ENCODE measurements around the gene NTRK3.

DNA sequence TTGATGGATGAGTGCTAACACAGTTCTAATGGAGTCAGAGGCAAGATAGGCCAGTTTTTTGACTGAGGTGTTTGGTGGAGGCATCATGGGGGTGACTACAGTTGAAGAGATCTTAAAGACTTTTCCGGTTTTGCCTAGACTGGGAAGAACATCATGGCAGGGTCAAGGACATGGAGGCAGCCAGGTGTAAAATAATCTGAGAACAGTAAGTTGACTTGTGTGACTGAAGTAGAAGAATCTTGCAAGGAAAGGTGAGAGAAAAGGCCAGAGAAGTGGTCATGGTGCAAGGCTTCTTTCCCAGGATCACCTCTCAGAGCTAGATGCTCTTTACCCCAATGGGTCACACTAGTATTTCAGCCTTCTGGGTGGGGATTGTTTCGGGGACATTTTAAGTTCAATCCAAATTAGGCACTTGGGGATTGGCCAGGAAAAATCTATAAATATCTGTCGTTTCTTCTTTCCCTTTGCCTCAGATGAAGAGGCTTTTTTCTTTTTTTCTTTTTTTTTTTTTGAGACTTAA, 188.1 kb downstream of the KLHL25 start:
- PRO-cap: no peak

GRCh38 chr15:85619907-85620655, 174.6 kb downstream of the KLHL25 start:
- PRO-cap: no peak

DNA sequence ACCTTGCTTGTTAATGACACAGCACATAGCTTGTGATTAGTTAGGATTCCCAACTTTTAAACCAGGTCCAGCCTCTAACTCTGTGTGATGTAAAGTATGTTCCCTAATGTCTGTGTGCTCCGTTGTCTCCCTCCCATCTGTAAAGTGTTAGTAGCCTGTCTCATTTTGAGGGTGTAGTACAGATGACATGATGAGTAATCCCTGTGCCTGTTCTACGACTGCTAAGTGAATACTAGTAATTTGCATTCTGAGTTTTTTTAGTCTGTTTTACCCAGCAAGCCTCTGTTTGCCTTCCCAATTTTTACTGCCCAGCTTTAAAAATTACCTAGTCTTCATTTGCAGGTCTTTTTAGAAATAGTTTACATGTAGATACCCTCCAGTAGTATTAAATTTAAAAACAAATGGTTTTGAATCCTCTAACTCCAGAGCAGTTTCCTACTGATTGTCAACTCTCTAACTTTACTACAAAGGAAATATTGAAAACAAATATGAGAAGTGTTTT, 154.6 kb downstream of the KLHL25 start:
- PRO-cap: no peak

GRCh38 chr15:85706650-85707535, 87.8 kb downstream of the KLHL25 start:
- PRO-cap: no peak

GRCh38 chr15:85721785-85722435, 72.8 kb downstream of the KLHL25 start:
- PRO-cap: no peak

GRCh38 chr15:85722436-85723451, 72.0 kb downstream of the KLHL25 start:
- PRO-cap: no peak

DNA sequence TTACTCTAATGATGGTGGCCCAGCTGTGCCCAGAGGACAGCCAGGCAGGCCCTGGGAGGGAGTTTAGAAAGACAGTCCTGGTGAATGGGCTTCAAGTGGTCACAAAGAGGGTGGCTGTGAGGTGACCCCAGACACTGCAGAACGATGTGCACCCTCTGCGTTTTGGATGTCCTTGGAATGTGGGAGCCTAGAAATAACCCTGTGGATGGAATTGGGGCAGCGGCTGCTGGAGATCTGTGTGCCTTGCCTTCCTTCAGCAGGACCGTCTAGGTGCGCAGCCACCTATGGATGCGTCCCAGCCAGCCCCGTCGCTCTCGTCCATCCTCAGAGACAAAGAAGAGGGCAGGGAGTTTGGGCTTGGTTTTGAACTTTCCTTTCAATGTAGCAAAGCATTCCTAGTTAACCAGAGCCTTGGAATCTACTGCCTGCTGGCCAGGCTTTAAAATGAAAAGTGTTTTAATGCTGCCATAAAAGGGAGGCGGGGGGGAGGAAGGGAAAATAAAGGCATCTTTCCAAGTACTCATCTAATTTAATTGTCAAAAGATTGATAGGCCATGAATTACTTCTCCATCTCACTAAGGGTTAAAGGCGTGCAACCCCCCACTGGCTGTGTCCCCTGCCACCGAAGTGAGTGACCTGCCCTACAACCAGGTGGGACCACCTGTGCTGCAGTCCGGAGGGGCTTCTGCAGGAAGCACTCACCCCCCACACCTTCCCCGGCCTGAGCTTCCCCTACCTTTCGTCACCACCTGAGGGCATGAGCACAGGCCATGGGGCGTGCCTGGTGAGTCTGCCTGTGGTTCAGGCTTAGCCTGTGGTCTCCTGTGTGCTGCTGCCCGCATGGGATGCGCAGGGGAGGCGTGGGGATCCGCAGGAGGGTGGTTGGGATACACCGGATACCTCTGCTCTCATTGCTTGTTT, 46.3 kb downstream of the KLHL25 start:
- PRO-cap: unidirectional peak, plus-strand start at position 200 of the sequence; unidirectional peak, plus-strand start at position 405 of the sequence; unidirectional peak, plus-strand start at position 477 of the sequence

- PRO-cap: no peak
These were observed 43.9 kb downstream of the KLHL25 start for GRCh38 chr15:85750829-85751270.

DNA sequence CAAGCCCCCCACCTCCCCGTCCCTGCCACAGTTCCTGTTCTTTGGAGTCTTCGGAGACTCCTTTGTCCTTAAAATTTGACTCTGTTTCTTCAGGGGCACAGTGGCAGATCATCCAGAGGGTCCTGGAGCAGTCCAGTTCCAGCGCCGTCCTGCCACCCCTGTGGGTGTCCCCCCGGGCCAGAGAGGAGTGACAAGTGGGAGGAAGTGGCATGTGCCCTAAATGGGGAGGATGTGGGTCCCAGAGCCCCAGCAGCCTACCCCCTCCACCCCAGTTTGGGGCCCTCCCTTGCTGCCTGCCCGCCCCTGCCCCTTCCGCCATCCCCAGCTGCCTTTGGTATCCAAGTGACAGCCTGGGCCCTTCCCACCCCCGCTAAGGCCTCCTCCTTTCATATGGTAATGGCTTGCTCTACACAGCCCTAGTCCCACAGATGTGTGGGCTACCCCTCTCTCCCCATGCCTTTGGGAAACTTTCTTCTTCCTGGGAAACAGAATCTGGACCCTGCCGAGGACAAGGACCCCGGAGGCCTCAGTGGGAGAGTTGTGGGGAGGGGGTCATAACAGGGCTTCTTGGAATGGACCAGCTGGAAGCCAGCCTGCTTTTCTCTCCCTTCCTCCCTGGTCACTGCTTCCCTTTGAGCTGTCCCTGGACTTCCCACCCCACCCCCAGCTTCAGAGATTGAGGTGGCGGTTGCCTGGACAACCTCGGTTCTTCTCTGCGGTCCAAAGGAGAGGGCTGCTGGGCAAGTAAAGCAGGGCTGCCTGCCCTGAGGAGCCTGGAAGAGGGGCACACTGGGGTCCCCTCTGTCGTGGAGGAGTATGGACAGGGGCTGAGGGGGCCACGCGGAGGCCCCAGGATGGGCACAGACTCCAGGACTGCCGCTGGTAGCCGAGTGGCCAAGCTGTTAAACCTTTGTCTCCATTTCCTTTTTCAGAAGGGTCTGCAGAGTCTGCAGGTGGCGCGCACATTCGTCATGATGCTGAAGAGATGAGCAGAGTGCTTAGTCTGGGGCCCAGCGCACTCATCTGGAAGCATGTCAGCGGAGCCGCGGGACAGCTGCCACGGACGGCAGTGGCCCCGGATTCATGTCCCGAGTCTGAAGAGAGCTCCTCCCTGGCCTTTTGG, 43.1 kb downstream of the KLHL25 start:
- PRO-cap: unidirectional peak, plus-strand start at position 675 of the sequence; unidirectional peak, plus-strand start at position 765 of the sequence; unidirectional peak, plus-strand start at position 946 of the sequence

GRCh38 chr15:85765678-85766582, 28.8 kb downstream of the KLHL25 start:
- PRO-cap: no peak

DNA sequence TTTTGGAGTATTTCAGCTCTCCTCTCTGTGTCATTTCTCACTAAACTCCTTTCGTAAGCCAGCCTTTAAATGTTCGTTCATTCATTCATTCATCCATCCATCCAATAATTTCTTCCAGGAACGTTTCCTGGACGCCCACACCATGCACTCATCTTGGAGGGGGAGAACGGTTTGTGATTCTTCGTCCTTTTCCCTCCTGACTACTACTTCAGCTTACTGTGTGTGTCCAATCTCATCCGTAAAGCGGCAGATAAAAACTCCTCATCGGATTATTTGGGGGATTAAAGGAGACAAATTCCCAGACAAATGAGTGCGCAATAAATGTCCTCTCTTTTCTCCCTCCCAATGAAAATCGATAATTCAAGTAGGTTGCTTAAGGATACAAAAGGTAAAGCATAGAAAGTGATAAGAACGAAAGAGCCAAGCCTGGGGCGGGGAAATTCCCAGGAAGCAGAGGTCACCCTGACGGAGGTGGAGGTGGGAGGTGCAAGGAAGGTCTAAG, 735 bp upstream of the KLHL25 start:
- PRO-cap: no peak

DNA sequence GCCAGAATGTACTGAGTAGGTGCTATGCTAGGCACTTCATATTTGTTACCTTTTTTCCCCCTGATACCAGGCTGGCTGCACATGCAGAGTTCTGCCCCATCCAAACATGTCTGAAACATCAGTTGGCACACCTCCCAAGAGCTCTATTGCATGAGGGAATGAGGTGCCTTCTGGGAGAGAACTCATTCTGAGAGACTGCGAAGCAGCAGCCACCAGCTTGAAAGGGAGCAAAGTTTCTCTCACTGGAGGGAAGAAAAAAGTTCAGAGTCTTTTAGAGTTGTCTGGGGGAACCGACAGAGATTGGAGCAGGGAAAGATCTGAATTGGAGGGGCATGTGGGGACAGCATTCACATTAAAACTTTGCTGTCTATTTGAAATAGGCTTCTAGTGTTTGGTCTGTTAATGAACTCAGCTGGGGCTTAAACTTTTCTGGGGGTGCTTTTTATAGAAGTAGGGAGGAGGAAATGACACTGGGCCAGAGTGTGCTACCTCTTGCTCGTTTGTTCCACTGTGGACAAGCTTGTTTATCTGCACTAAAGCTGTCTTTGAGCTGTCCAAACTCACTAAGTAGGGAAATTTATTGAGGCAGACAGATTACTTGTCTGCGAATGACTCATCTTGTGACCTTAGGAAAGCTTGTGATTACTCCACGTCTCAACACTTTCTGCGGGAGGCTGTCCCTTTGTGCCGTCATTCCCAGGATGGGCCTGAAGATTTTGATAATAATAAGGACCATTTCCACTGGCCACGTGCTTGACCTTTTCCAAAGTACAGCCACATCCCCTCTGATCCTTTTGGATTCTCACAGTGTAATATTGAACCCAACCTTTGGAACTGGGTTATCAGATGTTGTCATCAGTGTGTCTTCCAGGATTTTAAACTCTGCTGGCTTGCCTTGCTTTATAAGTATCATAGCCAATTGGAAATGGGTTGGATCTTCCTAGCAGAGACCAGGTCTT, 84.4 kb downstream of the AGBL1 start:
- PRO-cap: no peak

DNA sequence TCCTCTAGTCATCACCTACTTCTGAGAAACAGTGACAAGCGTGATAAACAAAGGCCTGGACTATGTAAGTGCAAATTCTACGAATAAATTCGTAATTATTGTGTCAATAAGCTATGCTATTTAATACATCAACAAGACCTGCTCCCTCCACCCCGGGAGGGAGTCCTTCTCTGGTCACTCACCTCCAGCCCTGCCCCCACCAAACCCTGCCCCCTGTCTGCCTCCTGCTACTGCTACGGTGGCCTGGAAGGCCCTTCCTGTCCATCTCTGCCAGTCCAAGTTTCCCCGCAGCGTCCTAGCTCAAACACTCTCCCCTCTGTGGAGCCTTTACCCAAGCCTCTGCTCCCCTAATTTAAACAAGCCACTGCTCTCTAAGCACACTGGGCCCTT, 241.3 kb downstream of the NTRK3 start:
- PRO-cap: no peak

- PRO-cap: no peak
These were observed at the start of gene NTRK3 for GRCh38 chr15:88255908-88257060. Gene NTRK3 (minus strand): TSS chr15:88256739.

DNA sequence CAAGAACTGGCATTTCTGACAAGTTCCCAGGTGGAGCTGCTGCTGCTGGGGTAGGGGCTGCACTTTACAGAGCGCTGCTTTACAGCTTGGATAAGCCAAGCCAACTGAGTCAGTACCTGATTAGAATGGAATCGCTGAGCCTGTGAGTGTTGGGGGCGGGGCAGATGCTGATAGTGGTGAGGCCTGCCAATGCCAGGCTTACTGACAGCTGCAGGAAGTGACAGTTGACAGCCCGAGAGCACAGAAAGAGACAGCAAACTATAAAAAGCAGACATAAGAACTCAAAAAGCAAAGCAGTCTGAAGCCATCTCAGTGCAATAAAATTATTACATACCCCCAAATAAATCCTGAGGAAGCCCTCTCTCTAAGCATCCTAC, 64.8 kb downstream of the MRPL46 start:
- PRO-cap: no peak

DNA sequence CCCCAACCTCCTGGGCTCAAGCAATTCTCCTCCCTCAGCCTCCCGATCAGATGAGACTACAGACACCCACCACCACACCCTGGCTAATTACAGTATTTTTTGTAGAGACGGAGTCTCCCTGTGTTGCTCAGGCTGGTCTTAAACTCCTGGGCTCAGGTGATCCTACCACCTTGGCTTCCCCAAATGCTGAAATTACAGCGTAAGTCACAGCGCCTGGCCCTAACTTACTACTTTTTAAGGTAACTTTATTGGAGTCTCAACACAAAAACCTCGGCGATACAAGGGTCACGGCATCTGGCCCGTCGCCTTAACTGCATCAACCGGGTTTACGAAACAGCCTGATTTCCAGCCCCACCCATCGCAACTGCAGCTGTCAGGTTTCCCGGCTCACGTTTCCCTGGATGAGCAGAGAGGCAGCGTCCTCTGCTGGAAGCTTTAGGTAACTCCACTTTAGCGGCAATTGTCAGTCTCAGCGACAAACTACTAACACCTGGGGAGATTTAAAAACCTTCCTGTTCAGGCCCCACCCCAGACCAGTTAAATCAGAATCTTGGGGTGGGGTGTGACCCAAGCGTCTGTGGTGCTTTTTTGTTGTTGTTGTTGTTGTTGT, 6.8 kb upstream of the AEN start:
- PRO-cap: no peak

GRCh38 chr15:88635123-88635478, 3.7 kb upstream of the ISG20 start:
- PRO-cap: no peak

DNA sequence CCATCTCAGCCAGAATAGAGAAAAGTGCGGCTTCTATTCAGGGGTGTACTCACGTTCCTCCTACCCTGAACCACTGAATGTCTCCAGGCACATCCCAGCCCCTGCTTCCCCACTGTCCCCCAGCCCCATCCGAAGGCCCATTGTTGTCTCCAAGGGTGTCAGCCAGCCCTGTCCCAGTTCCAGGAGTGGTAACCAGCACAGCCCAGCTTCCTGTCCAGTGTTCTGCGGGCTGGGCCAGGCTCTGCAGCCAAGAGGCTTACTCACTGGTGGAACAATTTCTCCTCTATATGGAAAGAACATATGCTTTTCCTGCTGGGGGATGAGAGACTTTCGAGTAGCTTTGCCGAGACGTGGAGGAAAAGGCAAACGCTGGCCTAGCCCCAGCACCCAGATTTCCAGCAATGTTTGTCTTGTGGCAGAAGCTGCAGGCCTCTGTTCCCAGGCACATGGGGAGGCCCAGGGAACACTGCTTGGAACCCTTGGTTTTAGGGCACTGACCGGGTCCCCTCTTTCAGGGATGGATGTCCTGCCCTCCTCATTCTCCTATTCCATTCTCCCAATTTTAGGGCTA, 20.8 kb downstream of the ISG20 start:
- PRO-cap: unidirectional peak, plus-strand start at position 217 of the sequence

DNA sequence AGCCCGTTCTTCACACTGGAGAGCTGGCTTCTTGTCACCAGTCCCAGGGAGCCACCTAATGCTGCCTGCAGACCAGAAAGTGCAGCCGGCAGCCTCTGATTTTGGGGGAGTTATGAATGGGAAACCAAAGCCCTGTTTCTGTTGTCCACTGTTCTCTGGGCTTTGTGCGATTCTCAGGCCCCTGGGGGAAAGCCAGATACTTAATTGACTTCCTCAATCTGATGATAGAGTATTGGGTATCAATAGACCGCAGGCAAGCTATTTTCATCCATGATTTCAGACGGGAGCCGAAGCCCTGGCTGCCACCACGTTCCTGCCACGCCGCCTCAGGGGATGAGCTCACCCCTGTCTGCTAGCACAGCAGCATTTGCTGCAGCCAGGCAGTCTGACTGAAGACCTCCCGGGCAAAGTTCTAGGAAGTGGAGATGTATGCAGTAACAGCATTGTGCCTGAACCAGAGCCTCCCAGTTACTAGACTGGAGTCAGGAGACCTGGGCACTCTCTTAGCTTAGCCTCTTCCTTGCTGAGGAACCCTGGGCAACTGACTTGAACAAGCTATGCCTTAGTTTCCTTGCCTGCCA, 69.8 kb downstream of the ISG20 start:
- PRO-cap: unidirectional peak, minus-strand start at position 175 of the sequence; unidirectional peak, plus-strand start at position 383 of the sequence

- PRO-cap: no peak
These were observed 79.9 kb upstream of the MFGE8 start for GRCh38 chr15:88993092-88993491.